Brain (tissue), 1 donor: ENCODE data around the genes TXNDC15, PITX1, TIFAB, CXCL14 and SLC25A48.

GRCh38 chr5:134874106-134874892, at the start of gene TXNDC15:
Gene TXNDC15 (plus strand): TSS chr5:134874371.
- RRBS = 2% methylated on average over 41 of the region's 77 CpGs

GRCh38 chr5:135033927-135034991, at the start of gene PITX1:
Gene PITX1 (minus strand): TSS chr5:135034228.
- RRBS = 13% methylated on average over 42 of the region's 113 CpGs

DNA sequence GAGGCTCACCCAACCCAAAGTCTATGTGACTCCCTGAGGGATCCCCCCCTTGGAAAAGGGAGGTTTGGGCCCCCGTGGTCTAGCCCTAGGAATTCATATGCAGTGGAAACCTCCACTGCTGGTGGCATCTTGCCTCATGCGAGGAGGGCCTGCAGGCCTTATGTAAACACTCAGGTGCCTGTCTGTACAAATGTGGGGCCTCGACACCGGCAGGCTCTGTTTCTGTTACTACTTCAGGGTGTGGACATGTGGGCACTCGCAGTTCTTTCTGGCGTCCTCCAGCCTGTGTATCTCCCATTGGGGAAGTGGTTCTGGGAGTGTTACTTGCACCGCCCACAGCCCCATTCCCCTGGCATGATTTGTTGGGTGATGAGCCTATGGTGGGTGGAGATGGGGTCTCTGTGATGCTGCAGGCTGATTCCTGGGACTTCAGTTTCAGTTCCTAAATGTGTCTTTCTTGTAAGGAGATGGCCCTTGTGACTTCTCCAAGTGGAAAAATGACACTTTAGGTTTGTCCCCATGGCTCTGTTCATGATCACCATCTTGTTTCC, 82.1 kb upstream of the PITX1 start:
- RRBS = no CpG with 5 or more reads among the region's 7 CpGs

DNA sequence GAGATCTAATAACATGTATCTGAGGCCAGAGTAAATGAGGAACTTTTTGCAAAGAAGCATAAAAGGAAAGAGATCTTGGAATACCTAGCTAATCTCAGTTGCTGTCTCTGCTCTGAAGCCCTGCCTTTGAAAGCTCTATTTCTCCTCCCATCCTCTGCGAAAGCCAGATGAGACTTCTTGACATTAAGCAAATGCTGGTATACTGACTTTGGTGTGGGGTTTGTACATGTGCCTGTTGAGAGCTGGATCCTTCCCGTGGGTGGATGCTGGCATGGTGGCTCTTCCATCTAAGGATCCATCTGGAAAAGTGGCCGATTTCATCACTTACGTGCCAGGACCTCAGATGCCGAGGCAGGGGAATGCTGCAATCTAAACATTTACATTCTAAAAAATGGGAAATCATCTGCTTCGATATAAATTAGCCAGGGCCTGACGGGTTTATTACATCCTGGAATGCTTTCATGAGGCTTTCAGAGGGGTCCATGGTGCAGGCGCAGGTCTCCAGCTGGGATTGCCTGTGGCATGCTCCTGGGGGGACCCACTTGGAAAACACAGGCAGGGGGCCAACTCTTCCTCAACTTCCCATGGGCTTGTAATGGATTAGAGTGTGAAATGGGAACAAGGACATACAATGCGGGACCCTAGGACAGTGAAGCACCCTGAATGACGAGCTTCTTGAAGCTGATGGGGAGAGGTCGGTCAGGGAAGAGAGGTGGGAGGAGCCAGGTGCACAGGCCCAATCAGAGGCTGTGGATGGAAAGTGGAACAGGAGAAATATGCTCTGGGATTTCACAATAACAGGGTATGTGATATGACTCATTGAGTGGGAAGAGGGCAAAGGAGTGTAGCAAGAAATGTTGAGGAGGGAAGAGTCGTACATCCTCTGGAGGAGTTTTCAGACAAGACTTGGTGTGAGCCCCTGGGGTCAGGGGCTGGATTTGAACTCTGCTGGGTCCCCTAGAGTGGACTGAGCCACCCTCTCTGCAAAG, 105.5 kb upstream of the PITX1 start:
- RRBS = no CpG with 5 or more reads among the region's 12 CpGs

DNA sequence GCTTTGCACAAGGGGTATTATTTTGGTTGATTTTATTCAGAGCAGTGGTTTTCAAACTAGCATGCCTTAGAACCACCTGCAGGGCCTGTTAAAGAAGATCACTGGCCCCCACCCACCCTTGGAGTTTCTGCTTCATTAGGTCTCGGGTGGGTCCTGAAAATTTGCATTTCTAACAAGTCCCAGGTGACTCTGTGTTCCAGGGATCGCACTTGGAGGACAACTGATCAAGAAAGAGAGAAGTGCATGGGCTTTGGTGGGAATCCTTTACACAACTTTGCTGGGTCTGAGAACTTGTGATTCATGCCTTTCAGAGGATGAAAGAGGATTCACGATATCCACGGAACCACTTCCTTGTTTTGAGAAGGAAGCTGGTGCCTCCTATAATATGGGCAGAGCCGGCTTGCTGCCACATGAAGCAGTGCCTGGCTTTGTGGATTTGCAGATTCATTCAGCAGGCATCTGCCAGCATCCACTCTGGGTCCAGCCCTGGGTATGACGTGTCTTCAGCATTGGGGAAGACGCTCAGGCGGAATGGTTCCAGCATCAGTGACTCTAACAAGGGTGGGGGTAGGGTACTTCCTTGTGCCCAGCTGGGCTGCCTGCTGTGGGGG, 106.6 kb upstream of the PITX1 start:
- RRBS = no CpG with 5 or more reads among the region's 8 CpGs

DNA sequence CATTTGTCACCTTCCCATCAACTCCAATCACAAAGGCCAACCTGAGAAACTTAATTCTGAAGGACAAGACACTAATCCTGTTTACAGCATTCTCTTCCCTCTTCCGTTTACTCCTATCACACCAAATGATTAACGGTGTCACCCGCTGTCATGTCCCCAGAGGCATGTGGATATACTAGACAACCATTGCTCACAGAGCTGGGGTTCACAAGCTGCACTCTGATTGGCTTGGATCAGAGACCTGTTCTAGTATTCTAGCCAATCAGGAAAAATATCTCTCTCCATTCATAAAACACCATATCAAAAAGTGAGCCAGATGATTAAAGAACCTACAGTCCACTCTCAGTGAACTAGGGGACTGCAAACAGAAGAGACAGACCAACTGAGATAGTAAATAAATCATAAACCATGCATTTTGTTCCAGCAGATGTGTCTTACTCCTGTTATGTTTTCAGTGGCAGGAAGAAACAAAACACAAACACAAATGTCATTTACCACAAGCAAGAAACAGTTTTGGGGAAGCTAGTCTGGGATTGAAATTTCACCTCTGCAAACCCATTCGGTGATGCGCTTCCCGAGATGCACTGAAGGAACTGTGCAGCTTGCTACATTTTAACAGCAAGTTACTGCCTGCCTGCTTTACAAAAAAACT, 3.4 kb downstream of the MACROH2A1 start:
- RRBS = no CpG with 5 or more reads among the region's 6 CpGs

DNA sequence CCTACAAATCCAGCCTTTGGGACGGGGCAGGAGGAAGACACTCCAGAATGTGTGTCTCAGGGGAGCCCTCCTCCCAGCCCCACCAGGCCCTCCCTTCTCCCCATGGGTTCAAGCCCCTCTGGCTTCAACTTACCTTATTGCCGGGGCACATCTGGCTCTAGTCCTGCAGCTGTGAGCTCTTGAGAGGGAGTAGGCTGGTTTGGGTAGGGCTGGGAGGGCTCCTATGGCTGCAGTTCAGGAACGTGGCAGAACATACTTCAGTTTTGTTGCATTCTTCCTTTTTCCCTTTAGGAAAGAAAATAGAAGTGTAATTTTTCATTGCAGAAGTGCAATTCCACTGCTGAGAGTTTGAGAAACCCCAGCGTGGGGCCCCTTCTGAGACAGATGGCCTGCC, at the start of gene TIFAB:
TIFAB (minus strand) TSS at position 276 of the 394 bp plus-strand sequence.
- RRBS = no CpG with 5 or more reads among the region's 4 CpGs

DNA sequence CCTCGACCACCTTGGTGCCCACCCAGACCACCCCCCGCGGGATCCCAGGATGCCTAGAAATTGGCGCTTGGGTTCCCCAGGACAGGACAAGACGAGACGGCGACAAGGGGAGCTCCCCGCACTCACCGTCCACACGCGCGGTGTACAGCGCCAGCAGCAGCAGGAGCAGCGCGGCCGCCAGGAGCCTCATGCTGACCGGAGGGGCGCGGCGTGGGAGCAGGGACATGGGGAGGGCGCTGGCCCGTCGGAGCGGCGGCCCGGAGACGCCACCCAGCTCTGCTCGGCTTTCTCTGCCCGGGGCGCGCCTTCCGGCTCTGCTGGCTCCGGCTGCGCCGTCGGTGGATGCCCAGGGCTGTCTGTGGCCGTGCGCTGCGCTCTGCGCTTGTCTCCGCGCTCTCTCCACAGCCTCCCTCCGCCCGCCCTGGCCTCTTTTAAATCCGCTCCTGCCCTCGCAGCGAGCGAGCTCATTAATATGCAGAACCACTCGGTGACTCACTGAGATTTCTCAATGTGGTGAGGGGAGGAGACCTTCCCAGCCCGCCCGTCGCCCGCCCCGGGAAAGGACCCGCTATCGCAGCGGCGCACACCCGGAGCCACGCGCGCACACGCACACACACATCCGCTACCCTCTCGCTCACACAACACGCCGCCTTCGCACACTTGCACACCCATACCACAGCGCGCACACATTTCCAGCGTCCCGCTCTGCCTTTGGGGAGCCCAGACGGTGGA, at the start of gene CXCL14:
CXCL14 (minus strand) TSS at position 403 of the 732 bp plus-strand sequence.
- RRBS = 2% methylated on average over 13 of the region's 73 CpGs

- RRBS = under 1% methylated on average over 6 of the region's 34 CpGs
Measured at GRCh38 chr5:135834244-135834835, at the start of gene SLC25A48. Gene SLC25A48 (plus strand): TSS chr5:135834663.

DNA sequence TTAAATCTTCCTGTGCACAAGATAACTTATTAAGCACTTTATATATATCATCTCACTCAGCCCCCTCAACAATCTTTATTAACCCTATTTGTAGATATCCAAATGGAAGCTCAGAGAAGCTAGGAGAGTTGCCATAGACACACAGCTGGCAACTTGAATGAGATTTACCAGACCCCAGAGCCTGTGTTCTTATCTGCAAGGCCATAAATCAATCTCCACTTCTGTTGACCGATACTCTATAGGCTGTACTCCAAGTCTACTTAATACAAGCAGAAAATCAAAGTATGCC, 5.9 kb upstream of the IL9 start:
- RRBS = no CpG with 5 or more reads among the region's 1 CpG

GRCh38 chr5:135977226-135978120, 22.7 kb upstream of the LECT2 start:
- RRBS = no CpG with 5 or more reads among the region's 24 CpGs

- RRBS = 3% methylated on average over 28 of the region's 134 CpGs
Measured at GRCh38 chr5:136191392-136192858, 1.0 kb downstream of the SMIM32 start.

DNA sequence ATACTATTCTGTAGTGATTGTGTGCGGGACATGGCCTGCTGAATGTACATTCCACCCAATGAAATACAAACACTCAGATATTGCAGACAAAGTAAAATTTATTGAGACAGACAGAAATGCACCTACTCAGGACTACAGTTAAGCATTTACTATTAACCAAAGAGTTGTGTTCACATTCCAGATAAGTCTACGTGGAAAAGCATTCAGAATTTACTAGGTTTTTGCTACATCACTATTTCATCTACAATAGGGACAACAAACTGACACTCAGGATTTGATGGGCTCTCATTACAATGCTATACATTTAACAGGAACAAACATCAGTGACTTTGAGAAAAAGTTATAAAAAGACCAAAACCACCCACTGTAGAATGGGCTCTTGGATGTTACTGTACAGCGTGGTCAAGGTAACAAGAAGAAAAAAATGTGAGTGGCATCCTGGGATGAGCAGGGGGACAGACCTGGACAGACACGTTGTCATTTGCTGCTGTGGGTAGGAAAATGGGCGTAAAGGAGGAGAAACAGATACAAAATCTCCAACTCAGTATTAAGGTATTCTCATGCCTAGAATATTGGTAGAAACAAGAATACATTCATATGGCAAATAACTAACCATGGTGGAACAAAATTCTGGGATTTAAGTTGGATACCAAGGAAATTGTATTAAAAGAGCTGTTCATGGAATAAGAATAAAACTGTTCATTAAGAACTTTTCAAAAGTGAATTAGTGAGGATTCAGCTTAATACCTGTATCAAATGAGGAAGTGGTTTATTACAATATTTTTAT, 523.7 kb downstream of the SPOCK1 start:
- RRBS = no CpG with 5 or more reads among the region's 5 CpGs

GRCh38 chr5:136979058-136979641, 520.0 kb downstream of the SPOCK1 start:
- RRBS = no CpG with 5 or more reads among the region's 6 CpGs

GRCh38 chr5:137061603-137062038, 437.5 kb downstream of the SPOCK1 start:
- RRBS = no CpG with 5 or more reads among the region's 4 CpGs

DNA sequence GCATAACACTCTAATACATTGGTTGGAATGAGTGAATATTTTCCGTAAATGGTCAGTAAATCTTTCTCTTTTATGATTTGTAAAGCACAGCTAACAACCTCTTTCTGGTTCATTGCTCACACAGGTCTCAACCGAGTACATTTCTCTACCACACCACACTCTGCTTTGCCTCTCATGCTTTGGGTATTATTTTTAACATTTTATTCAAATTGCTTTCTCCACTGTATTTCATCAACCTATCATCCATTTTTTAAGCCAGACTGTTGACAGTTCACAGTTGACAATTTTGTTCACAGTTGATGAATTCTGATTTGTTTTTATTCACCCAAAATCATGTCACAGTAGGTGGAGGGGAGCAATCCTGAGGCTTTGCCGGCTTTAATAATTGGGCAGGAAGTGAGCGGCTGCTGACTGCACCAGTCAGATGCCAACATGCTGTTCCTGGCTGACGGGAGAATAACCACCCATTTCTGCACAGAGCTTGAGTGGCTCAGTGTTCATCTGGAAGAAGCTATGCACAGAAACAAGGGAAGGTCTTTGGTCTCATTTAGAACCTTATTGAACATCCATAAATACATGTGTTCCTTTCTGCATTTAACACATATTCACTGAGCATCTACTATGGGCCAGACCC, 426.5 kb downstream of the SPOCK1 start:
- RRBS = no CpG with 5 or more reads among the region's 5 CpGs

- RRBS = no CpG with 5 or more reads among the region's 6 CpGs
Measured at GRCh38 chr5:137621211-137621923, 114.5 kb downstream of the KLHL3 start.

DNA sequence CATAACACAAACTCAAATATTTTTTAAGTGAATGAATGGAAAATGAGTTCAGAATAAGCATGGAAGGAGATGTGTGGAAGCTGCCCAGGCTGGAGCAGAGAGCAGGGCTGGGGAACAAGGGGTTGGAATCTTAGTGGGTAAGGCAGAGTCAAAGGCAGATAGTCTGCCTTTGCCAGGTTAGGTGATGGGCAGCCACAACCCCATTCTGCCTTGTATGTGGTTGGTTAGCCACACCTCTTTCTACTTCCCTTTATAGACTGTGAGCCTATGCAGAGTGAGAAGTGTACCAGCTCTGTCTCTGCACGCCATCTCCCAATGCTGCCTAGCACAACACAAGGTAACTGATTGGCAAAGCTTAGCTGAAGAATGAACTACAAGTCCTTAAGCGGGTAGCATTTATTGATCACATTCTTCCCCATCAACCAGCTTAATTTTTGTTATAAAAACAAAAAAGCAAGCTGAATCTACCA, 69.7 kb downstream of the KLHL3 start:
- RRBS = no CpG with 5 or more reads among the region's 2 CpGs

DNA sequence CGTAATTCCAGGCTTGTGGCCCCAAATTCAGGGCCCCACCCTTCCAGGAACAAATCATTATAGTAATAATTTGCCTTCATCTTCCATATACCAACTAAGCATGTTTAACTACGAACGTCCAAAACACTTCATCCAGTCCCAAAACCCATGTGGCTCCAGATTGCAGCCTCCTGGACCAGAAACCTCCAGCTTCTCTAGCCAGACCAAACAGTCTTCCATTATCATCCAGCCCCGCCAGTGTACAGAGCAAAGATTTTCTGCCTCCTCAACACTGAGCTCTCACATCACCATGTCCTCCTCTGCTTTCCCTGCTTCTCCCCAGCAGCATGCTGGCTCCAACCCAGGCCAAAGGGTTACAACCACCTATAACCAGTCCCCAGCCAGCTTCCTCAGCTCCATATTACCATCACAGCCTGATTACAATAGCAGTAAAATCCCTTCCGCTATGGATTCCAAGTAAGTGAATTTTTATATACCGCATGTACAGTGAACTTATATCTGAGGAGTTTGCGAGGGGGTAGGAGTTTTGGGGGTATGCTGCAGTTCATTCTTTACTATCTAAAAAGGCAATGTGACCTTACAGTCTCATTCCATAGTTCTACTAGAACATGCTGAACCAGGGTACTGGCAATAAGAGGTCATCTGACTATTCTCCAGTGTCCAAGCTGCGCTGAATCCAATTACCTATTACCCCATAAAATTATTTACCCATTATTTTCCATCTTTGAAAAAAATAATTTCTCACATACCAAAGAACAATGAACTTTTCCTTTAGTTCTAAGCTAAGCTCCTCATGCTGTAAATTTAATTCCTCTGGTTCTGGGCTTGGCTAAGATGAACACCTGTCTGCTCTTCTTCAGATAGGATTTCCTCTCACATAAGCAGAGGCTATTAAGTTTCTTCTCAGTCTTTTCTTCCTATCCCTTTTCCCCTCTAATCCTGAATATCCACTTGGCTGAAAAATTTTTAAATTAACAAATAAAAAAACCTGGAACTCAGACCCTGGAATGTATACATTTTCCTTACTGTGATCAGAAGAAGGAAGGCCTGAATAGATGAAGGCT, 3.2 kb downstream of the MYOT start:
- RRBS = no CpG with 5 or more reads among the region's 8 CpGs

DNA sequence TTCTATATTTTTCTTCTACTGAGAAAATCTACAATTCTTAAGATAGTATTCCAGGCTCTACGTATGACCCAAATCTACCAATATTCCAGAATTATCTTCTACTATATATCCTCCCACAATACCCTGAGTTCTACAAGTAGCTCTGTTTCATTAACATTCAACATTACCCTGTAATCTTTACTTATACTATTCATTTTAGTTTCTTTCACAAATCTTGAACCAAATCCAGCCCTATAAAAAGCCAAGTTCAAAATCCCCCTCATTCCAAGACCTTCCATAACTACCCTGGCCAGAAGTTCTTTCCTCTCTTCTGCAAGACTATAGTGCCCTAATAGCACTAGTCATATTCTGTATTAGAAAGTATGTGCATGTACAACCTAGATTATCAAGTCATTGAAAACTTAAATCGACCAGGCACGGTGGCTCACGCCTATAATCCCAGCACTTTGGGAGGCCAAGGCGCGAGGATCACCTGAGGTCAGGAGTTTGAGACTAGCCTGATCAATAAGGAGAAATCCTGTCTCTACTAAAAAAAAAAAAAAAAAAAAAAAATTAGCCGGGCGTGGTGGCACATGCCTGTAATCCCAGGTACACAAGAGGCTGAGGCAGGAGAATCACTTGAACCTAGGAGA, 53.3 kb downstream of the FAM13B start:
- RRBS = no CpG with 5 or more reads among the region's 8 CpGs